Measurements from ENCODE around the gene KCNMA1.

GRCh38 chr10:77529873-77530354, 107.7 kb downstream of the KCNMA1 start:
- PRO-cap, result no peak
- RAMPAGE, long total RNA, 4 experiments, result no peak in any of the 4 experiments

DNA sequence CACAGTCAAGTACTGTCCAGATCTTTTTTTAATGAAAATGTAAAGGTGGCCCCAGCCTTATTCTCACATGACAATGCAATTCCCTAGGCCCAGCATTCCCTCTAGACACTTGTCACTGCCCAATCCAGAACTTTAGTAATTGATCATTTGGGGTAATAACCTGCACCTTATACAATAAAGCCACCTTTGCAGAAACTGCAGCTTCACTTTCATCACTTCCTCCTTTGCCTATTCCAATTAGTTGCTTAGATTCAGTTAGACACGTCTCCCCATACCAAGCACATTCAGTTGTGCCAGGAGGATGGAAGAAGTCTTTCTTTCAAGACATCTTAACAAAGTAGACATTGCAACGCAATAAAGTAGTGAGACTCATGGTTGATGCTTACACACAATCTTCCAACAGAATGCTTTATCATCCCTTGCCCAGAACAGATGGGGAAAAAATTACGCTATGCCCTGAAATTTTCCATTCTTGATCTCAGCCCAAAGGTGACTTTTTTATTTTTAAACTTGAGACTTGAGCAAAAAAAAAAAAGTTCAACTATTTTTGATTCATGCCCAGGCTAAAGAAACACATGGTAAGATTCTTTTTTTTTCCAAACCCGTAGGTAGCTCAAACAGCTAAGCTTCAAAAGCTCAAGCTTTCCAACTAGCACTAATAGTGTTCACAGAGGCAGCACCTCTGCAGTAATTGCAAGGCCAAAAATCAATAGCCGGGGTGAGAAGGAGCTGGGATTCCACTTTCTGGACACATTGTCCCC, 74.9 kb downstream of the KCNMA1 start:
- PRO-cap, result unidirectional peak, plus-strand start at position 599 of the sequence
- RAMPAGE, long total RNA, 4 experiments, result no peak in any of the 4 experiments

DNA sequence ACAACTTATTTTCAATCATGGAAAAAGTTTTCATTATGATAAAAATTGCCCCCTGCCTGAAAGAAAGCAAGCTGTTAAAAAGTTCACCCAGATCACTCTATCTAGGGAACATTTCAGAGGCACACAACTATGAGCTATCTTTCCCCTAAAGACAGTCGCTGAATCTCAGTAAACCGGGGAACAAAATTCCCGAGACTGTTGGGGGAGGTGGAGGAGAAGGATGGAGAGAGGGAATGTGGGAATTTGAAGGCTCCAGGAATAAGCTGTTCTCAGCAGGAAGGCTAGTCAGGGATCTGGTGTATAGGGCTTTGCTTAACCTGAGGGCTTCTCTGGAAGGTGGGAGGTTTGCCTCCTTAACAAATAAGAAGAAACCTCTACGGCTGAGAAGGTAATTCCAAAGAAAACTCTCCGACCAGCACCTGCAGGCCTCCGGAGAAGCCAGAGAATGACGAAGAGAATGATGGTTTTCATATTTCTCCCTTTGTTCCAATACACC, 2.2 kb downstream of the KCNMA1 start:
- PRO-cap, result unidirectional peak, plus-strand start at position 391 of the sequence
- RAMPAGE, long total RNA, 4 experiments, result no peak in any of the 4 experiments

- PRO-cap, result bidirectional peak, plus-strand start at chr10:77638033, minus-strand start at chr10:77637637; bidirectional peak, plus-strand start at chr10:77638235, minus-strand start at chr10:77638121
- RAMPAGE, long total RNA, 4 experiments, result no peak in any of the 4 experiments
Observed at GRCh38 chr10:77637108-77638172, at the start of gene KCNMA1. TSS of gene KCNMA1 (minus strand) at chr10:77637808.

DNA sequence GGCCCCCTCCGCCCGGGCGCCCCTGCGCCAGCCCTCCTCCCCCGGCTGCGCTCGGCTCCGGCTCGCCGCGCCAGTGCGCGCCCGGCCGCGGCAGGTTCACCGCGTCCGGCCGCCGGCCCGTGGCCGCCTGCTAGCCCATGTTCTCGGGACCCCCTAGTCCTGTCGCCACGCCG, 451 bp upstream of the KCNMA1 start:
- PRO-cap, result bidirectional peak, plus-strand start at position 63 of the sequence, minus-strand start outside the sequence
- RAMPAGE, long total RNA, 4 experiments, result no peak in any of the 4 experiments

GRCh38 chr10:77710699-77711822, 73.5 kb upstream of the KCNMA1 start:
- PRO-cap, result no peak
- RAMPAGE, long total RNA, 4 experiments, result no peak in any of the 4 experiments

GRCh38 chr10:77807630-77808155, 118.9 kb downstream of the DLG5 start:
- PRO-cap, result no peak
- RAMPAGE, long total RNA, 4 experiments, result no peak in any of the 4 experiments

- PRO-cap, result no peak
- RAMPAGE, long total RNA, 4 experiments, result no peak in any of the 4 experiments
Observed at GRCh38 chr10:77869845-77870555, 56.6 kb downstream of the DLG5 start.

- PRO-cap, result no peak
- RAMPAGE, long total RNA, 4 experiments, result no peak in any of the 4 experiments
Observed at GRCh38 chr10:77881038-77882017, 45.2 kb downstream of the DLG5 start.

DNA sequence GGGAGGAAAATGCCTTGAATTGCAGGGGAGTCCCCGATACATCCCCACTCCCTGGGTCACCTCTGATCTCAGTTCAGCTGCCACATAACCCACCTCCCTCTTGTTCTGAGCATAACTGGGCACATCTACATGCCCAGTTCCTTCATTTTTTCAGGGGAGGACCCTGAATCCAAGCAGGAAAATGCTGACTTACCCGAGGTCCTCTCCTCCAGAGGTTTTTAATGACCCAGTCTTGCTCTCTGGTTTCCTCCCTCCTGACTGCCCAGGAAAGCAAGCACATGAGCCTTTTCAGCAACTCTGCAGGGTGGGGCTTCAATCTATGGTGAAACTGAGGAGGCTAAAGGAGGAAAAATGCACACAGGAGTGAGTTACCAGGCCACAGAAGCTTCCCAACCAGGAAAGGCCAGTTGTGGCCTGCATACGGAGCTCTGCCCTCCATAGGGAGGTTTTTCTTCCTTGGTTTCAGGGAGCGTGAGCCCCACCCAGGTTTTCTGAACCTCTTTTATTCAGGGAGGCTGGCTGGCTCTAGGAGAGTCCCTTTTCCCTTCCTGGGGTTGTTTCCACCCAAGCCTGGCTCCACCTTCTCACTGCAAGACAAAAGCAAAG, 14.0 kb upstream of the DLG5 start:
- PRO-cap, result no peak
- RAMPAGE, long total RNA, 4 experiments, result no peak in any of the 4 experiments

- PRO-cap, result no peak
- RAMPAGE, long total RNA, 4 experiments, result no peak in any of the 4 experiments
Observed at GRCh38 chr10:78002930-78003315, 26.4 kb downstream of the POLR3A start.

DNA sequence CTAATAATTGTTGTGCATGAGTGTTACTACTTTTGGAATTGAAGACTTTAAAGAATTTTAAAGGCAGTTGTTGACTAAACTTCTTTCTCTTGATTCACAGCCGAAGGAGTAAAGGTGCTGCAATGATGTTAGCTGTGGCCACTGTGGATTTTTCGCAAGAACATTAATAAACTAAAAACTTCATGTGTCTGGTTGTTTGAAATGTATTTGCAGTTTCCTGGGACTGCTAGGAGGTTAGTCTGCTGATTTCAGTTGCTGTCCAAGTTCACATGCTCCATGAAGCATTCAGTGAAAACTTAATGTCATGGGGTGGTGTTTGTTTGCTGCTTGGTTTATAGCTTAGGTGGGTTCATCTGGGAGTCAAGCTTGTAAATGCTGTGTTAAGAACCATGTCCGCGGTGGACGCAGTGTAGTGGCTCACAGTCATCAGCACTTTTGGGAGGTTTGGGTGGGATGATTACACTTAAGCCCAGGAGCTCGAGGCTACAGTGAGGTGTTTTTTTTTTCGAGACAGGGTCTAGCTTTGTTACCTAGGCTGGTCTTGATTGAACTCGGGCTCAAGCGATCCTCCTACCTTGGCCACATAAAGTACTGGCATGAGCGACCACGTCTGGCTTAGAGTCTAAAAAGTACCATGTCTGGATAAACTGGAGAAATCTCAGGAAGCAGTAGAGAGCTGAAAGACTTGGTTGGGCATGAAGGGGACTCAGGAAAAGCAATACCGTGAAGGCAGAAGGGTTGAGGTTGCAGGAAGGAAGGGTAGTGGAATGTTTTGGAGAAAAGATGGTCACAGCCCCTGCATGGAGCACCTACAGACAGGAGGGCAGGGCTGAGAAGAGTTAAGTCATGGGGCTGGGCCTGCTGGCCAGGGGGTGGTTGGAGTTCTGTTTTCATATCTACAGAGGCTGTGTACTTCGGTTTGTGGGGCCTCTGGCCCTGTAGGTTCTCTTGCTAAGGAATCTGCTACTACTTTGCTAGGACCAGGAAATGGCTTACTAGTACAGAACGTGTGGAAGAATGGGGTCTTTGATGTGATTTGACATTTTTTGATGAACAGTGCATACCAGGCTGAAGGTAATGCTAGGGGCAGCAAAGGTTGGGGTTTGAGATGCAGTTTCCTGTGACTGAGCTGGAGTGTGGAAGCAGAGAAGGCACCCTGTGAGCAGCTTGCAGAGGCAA, 7.2 kb downstream of the RPS24 start:
- PRO-cap, result no peak
- RAMPAGE, long total RNA, 4 experiments, result no peak in any of the 4 experiments

DNA sequence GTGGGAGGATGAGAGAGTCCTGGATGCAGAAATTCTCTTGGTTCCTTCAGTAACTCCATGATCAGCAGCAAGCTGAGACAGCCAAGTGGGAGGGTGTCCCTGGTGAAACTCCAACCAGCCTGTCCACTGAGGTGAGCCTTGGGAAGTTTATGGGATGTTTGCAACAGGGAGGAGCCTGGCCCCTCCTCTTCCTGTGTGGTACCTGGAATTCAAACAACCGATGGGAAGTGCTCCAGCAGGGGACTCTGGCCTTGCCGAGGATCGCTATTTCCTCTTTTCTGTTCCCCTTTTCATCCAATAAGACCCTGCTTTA, 491.1 kb upstream of the ZMIZ1 start:
- PRO-cap, result no peak
- RAMPAGE, long total RNA, 4 experiments, result no peak in any of the 4 experiments

- PRO-cap, result no peak
- RAMPAGE, long total RNA, 4 experiments, result no peak in any of the 4 experiments
Observed at GRCh38 chr10:78743917-78744655, 324.7 kb upstream of the ZMIZ1 start.

DNA sequence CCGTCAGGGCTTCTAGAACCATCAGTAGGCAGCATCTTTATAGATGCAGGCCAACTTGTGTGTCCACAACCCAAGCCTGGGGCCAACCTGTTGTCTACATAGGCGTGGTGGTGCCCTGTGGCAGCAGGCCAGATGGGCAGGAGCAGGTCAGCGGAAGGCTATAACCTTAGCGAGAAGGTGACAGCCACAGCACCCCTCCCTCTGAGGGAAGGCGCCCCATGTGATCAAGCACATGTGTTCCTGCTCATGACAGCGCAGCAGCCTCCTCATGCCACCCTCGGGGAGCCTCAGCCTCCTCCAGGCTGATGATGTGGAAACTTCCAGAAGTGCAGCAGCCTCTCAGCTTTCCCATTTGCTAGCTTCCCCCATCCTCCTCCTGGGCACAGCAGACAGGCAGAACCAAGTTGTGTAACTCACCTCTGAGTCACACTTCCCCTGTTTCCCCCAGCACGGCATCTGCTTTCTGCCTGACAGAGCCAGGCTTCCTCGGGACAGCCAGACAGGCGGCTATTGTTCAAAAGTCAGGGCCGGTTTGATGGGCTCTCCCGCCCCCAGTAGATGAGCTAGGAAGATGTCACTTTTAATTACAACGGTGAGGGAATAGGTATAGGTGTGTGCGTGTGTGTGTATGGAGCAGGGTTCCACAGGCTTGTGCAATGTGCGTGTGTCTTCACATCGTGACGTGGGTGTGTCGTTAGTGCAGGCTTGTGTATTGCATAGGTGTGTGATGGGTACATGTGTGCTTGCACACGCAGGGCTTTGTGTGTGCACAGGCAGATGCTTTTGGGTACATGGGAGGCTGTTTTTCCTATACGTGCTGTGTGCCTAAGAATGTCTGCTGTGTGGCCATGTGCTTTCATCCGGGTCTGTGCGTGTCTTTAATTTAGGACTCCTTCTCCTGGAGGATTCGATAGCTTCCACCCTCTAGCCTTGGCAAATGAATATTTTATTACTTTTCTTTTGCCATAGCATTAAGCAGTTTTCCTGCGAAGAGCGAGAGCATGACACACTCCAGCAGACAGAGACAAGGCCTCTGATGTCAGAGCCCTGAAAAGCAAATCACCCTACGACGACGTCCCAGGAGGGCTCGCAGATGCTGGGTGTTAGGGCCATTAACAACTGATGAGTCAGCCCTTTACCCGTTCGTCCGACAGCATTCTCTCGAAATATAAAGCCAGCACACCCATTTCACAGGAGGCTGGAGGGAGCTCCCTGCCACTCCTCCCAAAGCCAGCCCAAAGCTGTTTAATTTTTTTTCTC, 311.7 kb upstream of the ZMIZ1 start:
- PRO-cap, result bidirectional peak, plus-strand start at position 468 of the sequence, minus-strand start at position 320 of the sequence
- RAMPAGE, long total RNA, 4 experiments, result no peak in any of the 4 experiments

- PRO-cap, result no peak
- RAMPAGE, long total RNA, 4 experiments, result no peak in any of the 4 experiments
Observed at GRCh38 chr10:79059101-79059736, 9.5 kb upstream of the ZMIZ1 start.

GRCh38 chr10:79066968-79067830, 1.6 kb upstream of the ZMIZ1 start:
- PRO-cap, result unidirectional peak, minus-strand start at chr10:79067117; bidirectional peak, plus-strand start at chr10:79067470, minus-strand start at chr10:79067377
- RAMPAGE, long total RNA, 4 experiments, result start-site peak on the minus strand in 1 of 4 experiments, at chr10:79067415-79067432 at its widest, 18 reads per replicate

GRCh38 chr10:79067831-79068417, 842 bp upstream of the ZMIZ1 start:
- PRO-cap, result bidirectional peak, plus-strand start at chr10:79068086, minus-strand start at chr10:79067942
- RAMPAGE, long total RNA, 4 experiments, result no peak in any of the 4 experiments

DNA sequence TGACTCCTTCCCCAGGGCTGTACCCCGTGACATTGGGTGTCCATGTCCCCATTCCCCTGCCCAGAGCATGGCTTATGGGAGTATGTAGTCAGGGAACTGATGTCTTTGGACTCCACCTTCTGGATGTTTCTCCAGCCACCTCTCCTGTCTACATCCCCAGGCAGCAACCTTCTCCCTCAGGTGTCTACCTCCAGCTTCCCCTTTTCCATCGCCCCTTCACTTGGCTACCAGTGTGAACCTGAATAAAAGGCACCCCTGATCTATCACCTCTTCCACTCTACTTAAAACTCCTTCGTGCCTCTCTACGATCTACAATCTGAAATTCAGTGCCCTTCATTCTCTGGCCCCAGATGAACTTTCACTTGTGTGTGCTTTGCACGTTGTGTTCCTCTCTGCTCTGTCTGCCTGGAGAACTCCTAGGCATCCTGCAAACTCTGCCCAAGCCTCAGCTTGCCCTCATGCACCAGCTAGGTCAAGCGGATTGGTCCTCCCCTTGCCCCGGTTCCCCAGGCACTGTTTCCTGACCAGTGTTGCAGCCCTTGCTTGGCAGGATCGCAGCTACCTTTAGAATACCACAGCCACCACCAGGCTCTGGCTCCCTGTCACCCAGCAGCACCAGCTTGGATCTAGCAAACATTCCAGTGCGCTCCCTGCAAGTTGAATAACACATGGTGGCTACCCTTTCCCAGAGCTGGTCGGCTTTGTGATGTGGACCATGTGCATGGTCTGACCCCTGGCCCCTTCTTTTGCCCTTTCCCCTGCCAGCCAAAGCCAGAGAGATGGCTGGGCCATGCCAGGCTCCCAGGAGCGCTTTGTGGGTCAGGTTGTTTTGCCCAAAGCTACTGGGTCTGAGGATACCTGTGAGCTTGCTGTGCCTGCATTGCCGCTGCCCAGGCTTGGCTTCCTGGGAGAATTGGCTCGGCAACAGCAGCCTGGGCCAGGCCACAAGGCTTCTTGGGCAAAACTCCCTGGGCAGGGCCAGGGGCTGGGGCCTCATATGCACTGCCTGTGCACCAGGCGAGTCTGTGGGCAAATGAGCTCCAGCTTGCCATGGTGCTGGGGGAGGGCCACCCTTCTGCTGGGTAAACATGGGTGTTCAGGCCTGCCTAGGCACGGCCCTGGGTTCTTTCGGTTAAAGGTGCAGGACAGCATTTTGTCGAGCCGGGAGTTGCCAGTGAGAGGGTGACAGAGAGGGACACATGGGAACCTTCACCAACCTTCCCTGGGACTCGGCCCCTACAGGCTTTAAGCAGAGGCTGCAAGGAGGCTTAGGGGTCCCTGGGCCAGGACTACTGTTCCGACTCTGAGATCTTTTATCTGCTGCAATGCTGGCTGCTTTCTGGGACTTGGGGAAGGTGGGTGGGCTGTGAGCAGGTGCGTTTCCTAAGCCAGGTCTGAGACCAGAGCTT, 19.1 kb downstream of the ZMIZ1 start:
- PRO-cap, result no peak
- RAMPAGE, long total RNA, 4 experiments, result no peak in any of the 4 experiments

- PRO-cap, result no peak
- RAMPAGE, long total RNA, 4 experiments, result no peak in any of the 4 experiments
Observed at GRCh38 chr10:79089024-79090161, 20.6 kb downstream of the ZMIZ1 start.

Data from gastroesophageal sphincter (tissue), 4 donors.